CD14-positive monocyte (primary cell): ENCODE results near the gene CCDC88C.

- CAGE, long polyA plus RNA: no peak
Measured at GRCh38 chr14:91402361-91403328, 15.0 kb downstream of the CCDC88C start.

GRCh38 chr14:91417177-91418056 lies at the start of gene CCDC88C:
CCDC88C (minus strand) TSS chr14:91417820.
- CAGE, long polyA plus RNA: no peak

DNA sequence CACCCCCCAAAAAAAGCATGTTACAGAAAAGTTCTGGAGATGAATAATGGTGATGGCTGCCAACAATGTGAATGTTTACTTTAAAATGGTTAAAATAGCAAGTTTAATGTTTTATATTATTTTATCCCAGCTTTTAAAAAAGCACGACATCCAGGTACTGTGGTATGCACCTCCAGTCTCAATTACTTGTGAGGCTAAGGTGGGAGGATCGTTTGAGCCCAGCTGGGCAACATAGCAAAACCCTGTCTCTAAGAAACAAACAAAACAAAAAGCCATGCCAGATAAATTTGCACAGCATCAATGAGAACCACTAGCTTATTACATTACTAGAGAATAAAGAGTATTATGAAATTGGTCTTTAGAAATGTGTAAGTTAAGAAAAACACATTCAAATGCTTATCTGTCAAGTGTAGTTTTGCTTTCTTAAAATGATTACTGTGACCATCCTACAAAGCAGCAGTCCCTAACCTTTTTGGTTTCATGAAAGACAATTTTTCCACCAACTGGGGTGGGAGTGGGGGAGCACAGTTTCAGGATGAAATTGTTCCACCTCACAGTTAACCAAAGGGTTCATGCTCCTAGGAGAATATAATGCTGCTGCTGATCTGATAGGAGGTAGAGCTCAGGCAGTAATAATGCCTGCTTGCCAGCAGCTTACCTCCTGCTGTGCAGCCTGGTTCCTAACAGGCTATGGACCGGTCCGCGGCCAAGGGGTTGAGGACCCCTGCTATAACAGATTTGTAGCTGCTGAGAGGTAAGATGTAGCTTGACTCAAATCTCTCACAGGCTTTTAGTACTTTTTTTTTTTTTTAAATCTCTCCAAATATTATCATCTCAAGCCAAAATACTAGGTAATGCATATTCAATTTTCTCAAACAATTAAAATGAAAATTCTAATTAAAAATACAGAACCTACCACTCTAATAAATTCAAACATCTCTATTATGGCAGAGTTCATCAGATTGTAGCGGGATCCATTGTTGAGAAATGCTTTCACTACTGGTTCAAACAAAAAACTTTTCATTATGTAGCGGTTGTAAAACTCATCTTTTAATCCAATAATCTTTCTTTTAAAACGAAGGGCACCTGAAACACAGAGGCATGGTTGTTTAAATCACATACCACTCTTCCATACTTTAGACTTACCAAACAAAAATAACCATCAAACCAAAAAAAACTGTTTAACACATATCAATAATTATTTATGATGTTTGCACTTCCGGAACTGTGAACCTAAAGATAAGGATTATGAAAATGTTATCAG lies 45.3 kb downstream of the PPP4R3A start:
- CAGE, long polyA plus RNA: no peak

DNA sequence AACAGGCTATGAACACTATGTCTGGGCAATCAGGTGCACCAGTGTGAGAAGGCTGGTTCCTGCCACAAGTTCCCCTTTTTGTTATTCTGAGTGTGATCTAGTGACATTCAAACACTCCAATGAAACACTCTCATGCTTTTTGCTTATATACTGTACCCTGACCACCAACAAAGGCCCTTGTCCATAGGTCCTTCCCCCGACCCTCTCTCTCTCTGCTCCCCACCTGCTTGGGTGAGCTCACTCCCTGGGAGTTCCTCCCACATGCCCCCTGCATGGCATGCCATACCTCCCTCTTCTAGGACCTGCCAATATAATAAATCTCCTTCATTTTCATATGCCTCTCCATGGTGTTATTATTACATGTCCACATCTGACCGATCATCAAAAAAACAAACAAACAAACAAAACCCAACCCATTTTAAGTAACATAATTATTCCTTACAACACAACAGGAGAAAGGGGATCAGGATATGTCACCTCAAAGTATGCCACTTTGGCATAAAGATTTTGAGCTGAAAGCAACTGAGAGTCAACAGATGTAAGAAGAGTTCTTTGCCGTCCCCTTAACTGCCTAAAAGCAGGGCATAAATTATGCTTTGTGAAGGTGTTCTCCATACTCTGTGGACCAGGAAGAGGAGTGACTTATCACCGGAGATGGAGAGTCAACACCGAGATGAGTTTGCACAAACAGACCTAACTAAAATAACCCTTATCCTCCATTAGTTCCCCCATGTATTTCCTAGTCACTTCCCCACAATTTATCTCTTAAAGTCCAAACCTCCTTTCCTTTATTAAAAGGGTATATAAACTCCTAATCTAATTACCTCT lies 42.6 kb upstream of the CATSPERB start:
- CAGE, long polyA plus RNA: no peak

- CAGE, long polyA plus RNA: no peak
Measured at GRCh38 chr14:91865826-91866709, 1.3 kb downstream of the TC2N start.

GRCh38 chr14:91873000-91873960 lies 5.9 kb upstream of the TC2N start:
- CAGE, long polyA plus RNA: no peak

DNA sequence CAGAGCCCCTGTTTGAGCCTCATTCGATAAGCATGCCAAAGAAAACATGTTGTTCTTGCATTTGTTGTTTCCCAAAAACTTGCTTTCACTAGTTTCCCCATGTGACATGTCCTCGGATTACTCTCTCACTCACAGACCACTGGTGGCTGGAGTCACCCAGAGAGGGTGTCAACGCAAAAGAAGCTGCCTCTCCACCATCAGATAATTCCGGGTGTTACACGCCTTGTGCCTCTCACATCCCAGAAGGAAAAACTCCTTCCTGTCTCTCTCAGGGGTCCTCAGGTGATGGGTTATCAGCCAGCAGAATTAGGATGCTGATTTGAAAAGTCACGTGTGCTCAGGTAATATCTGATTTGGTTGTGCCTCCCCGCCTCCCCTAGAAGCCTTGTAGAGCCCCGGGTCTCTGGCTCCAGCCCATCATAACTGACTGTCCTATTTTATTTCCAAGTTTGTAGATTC lies 16.6 kb upstream of the TC2N start:
- CAGE, long polyA plus RNA: no peak

GRCh38 chr14:91899013-91899765 lies 31.9 kb upstream of the TC2N start:
- CAGE, long polyA plus RNA: no peak

GRCh38 chr14:91989697-91990022 lies 42.2 kb upstream of the FBLN5 start:
- CAGE, long polyA plus RNA: no peak

- CAGE, long polyA plus RNA: no peak
Measured at GRCh38 chr14:92003301-92004144, 36.3 kb downstream of the TRIP11 start.

- CAGE, long polyA plus RNA: no peak
Measured at GRCh38 chr14:92142871-92143690, 21.3 kb downstream of the CPSF2 start.

DNA sequence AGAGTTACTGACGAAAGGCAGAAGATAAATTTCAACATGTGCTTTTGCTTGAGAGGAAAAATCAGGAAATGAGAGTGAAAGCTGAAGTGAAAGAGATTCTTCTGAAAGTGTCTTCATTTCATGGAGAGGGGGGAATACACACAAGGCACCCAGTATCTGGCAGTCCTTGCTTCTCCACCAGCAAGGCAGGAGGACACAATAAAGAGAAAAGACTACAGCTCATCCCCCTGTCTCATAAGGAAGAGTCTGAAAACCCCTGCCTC lies 77.9 kb downstream of the SLC24A4 start:
- CAGE, long polyA plus RNA: no peak

DNA sequence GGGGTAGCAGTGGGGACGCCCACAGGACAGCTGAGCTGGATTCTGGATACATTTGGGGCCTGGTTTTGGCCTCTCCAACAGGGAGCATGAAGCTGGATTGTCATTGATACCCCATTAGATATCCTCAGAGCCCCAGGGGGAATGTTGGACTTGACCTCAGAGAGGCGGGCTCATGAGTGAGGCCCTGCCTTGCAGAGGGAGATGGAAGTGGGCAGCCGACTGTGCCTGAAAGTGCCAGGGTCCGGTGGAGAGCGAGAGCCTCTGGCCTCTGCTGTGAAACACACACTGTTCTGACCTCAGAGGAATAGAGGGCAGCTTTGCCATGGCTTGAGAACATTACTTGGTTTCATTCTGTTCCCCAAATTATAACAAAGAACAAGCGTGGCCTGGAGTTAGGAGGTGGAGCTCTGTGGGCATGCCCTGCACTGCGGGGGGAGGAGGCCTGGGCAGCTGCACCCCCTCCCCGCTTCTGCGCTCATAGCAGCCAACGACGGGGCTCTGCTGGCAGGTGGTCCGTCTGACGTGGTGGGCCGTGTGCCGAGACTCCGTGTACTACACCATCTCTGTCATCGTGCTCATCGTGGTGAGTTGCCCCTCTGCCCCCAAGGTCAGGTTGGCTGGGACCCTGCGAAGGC lies 70.6 kb upstream of the RIN3 start:
- CAGE, long polyA plus RNA: no peak

DNA sequence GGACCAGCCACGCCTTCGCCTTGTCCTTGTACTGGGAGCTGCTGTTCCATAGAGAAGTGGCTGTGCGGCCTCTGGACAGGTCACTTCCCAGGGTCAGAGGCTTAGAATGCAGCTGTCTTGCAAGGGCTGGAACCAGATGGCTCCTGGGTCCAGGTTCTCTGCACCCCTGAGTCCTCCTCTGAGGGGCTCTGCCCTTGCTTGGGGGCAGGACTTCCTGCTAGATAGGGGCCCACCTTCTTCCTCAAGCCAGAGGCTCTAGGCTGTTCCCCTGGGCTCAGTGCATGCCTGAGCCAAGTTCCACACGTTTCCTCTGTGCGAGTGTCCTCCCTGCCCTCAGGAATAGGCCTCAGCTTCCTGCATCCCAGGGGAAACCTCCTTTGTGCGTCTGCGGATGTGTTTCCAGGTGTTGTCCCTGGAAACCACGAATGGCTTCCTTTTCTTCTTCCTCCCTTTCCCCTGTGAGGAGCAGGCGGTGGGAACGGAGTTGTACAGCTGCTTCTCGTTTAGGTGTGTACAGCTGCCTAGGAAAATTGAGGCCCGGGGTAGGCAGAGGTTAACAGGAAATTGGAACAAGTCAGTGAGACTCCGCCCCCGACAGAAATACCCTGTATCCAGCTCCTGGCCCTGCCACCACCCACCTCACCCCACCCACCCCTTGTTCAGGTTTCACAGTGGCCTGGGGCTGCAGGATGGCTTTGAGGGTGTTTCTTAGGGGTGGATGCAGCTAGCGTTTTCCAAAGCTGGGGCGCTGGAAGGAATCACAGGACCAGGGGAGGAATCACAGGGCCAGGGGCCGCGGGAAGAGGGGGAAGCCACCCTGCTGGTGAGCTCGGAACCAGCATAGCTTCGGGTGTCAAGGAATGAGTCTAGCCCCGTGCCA lies 54.1 kb upstream of the RIN3 start:
- CAGE, long polyA plus RNA: no peak

- CAGE, long polyA plus RNA: no peak
Measured at GRCh38 chr14:92490142-92490907, 23.3 kb upstream of the RIN3 start.

GRCh38 chr14:92586588-92587586 lies 73.3 kb downstream of the RIN3 start:
- CAGE, long polyA plus RNA: no peak

- CAGE, long polyA plus RNA: no peak
Measured at GRCh38 chr14:92671121-92671931, 77.1 kb downstream of the LGMN start.

GRCh38 chr14:92692932-92693296 lies 55.5 kb downstream of the LGMN start:
- CAGE, long polyA plus RNA: no peak

DNA sequence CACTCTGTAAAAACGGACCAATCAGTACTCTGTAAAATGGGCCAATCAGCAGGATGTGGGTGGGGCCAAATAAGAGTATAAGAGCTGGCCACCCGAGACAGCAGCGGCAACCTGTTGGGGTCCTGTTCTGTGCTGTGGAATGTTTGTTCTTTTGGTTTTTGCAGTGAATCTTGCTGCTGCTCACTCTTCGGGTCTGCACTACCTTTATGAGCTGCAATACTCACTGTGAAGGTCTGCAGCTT lies 1.8 kb upstream of the LGMN start:
- CAGE, long polyA plus RNA: no peak

DNA sequence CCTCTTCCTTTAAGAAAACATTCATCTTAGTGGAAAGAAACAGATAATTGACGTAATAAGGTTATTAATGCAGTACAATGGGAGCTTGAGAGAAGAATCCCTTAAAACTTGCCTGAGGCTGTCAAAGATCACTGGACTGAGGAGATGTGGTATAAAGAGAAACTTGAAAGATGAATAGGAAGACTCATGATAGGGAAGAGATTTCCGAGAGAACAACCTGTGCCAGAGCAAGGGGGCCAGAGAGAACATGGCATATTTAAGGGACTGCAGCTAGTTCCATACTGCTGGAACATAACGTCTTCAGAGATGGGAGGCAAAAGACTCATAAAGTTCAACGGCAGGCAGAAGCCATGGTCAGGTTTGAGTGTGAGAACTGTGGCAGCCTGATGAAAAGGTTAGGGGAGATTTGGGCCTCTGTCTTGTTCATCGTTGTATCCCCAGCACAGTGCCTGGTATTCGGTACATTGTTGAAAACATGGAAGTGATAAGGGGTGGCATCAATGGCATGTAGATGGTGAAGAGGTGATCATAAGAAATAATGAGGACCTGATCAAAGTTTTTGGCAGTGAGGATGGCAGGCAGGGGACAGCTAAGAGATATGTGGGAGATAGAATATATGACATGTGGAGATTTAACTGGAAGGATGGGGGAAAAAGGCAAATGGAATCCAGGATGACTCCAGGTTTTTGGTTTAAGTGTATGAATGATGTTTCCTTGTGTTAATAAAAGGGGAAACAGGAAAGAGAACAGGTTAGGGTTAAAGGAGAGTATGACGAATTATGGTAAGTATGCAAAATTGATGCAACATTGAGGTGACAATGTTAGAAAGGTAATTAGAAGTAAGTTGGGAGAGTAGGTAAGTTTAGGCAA lies 19.4 kb downstream of the GOLGA5 start:
- CAGE, long polyA plus RNA: no peak